GM12892 (cell line): ENCODE results near the genes ANXA2R and PARP8.

DNA sequence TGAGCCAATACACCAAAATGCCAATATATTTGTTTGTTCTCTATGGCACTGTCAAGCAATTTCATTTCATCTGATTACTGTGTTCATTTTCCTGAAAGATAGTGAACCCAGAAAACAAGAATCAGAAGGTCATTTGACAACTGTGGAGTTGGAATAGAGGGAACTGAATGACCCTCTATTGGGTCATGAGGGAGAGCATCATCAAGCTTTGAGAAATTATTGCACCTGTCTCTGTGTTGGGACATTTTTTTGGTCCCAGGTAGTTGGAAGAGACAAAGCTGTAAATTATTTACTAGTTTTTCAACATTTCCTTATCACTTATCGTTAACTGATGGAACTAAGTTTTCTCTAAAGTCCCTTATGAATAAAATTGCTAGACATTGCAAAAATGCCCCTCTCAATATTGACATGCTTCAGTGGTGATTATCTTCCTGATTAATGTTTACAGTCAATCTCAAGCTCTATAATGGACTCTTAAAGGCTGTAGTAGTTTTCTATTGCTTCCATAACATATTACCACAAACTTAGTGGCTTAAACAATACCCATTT, 129.5 kb downstream of the GHR start:
- RRBS: no CpG with 5 or more reads among the region's 1 CpG

- RRBS: no CpG with 5 or more reads among the region's 6 CpGs
Measured at GRCh38 chr5:42620581-42621559, 135.7 kb upstream of the CCDC152 start.

- RRBS: no CpG with 5 or more reads among the region's 3 CpGs
Measured at GRCh38 chr5:42879162-42879639, 67.5 kb upstream of the SELENOP start.

- RRBS: no CpG with 5 or more reads among the region's 14 CpGs
Measured at GRCh38 chr5:42908605-42908912, 96.9 kb upstream of the SELENOP start.

DNA sequence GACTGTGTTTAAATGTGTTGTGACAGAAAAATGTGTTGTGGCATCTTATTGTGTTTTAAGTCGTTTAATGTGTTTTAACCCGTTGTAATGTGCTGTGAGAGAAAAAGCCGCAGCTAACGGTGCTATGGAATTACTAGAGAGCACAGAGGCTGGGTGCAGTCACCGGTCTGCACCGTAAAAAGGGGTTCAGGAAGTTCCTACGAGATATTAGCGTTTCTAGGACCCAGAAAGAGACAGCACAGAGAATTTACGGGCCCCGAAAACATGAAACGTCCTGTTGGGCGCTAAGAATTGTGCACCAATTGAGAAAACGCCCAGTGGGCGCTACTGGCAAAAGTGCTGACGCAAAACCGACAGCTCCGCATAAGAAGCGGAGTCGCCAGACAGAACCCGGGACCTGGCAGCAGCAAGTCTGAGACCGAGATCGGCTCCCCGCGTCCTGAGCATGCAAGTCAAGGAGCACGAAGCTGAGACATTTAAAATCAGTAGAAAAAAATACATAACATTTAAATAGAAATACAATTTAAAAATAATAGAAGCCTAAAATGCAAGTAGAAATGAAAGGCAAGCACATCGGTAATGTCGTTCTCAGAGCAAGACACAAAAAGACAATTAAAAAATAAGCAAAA, 90.4 kb downstream of the ANXA2R start:
- RRBS: no CpG with 5 or more reads among the region's 27 CpGs

- RRBS: no CpG with 5 or more reads among the region's 5 CpGs
Measured at GRCh38 chr5:42962386-42962692, 77.8 kb downstream of the ANXA2R start.

- RRBS: 72% methylated on average over 4 of the region's 18 CpGs
Measured at GRCh38 chr5:43007024-43007400, 33.1 kb downstream of the ANXA2R start.

DNA sequence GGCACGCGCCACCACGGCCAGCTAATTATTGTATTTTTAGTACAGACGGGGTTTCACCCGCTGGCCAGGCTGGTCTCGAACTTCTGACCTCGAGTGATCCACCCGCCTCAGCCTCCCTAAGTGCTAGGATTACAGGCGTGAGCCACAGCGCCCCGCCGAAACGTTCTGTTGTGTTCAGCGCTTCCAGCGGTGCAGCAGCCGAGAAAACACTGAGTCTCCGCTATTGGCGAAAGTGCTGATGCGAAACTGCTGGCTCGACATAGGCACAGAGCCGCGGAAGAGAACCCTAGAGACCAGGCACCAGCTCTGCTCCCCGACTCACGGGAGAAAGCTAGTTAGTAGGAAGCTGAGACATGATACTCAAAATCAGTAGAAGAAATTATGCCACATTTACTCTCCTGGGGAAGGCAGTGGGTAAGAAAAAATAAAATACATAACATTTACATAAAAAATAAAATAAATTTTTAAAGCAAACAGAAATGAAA, 31.6 kb downstream of the ANXA2R start:
- RRBS: no CpG with 5 or more reads among the region's 24 CpGs

GRCh38 chr5:43009755-43010534, 30.2 kb downstream of the ANXA2R start:
- RRBS: no CpG with 5 or more reads among the region's 13 CpGs

DNA sequence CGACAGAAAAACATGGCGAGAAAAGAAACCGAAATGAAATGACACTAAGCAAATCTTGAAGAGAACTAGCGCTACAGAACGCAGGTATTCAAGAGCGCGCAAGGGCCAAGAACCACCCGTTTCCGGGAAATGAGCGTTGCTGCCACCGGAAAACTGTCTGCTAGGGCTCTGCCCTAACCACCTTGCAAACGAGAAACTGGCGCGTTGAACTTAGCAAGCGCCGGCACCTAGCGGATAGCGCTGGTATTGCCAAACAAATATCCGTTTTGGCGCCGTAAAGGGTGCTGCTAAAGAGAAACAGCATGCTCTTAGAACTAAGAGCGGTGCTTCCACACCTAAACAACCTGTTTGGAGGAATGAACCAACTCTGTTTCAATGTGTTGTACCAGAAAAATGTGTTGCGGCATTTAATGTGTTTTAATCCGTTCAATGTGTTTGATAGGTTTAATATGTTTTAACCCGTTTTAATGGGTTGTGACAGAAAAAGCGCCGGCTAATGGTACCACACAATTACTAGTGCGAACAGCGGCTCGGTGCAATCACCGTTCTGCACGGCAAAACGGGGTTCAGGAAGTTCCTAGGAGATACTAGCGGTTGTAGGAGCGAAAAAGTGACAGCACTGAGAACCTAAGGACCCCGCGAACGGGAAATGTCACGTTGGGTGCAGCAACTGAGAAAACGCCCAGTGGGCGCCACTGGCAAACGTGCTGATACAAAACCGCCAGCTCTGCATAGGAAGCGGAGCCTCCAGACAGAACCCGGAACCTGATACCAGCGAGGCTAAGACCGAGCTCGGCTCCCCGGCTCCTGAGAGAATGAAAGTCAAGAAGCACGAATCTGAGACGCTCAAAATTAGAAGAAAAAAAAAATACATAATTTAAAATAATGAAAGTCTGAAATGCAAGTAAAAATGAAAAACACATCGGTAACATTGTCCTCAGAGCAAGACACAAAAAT, at the start of gene ANXA2R:
ANXA2R (minus strand) TSS at position 63 of the 957 bp plus-strand sequence.
- RRBS: under 1% methylated on average over 6 of the region's 52 CpGs

- RRBS: no CpG with 5 or more reads among the region's 44 CpGs
Measured at GRCh38 chr5:43066852-43067994, 27.1 kb upstream of the ANXA2R start.

GRCh38 chr5:43192384-43193361, 648 bp downstream of the NIM1K start:
- RRBS: no CpG with 5 or more reads among the region's 60 CpGs

GRCh38 chr5:43411294-43411979, 754 bp downstream of the CCL28 start:
- RRBS: no CpG with 5 or more reads among the region's 4 CpGs

GRCh38 chr5:43422197-43422678, 10.0 kb upstream of the CCL28 start:
- RRBS: no CpG with 5 or more reads among the region's 3 CpGs

- RRBS: no CpG with 5 or more reads among the region's 6 CpGs
Measured at GRCh38 chr5:43476138-43476872, 7.4 kb downstream of the TMEM267 start.

- RRBS: no CpG with 5 or more reads among the region's 3 CpGs
Measured at GRCh38 chr5:43601947-43602262, 1.1 kb upstream of the NNT start.

- RRBS: no CpG with 5 or more reads among the region's 6 CpGs
Measured at GRCh38 chr5:43619454-43620298, 16.7 kb downstream of the NNT start.

- RRBS: no CpG with 5 or more reads among the region's 3 CpGs
Measured at GRCh38 chr5:44942391-44942915, 133.7 kb downstream of the MRPS30 start.

GRCh38 chr5:50666225-50667130, at the start of gene PARP8:
TSS of gene PARP8 (plus strand) at chr5:50666637.
- RRBS: no CpG with 5 or more reads among the region's 72 CpGs

- RRBS: no CpG with 5 or more reads among the region's 11 CpGs
Measured at GRCh38 chr5:50668198-50668659, 1.8 kb downstream of the PARP8 start.